Gastroesophageal sphincter (tissue), 4 donors: ENCODE measurements around a stretch of chr2.

GRCh38 chr2:231662646-231663328 is 45.5 kb upstream of the PTMA start:
- PRO-cap: no peak
- RAMPAGE, long total RNA, 4 experiments: no peak in any of the 4 experiments

DNA sequence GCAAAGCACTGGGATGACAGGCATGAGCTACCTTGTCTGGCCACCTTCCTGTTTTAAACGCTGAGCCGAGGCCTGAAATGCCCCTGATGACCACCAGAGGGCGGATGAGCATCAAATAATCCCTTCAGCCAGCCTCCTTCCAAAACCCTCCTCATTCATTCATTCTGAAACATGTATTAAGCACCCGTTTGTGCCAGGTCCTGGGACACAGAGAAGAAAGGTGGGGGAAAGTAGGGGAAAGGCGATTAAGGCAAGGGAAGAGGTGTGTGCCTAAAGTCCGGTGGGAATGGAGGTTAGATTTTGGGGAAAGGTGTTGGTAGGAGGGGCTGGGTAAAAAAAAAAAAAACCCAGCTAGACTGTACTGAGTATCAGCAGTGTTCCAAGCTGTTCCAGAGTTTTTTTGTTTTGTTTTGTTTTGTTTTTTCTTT is 30.6 kb upstream of the PTMA start:
- PRO-cap: no peak
- RAMPAGE, long total RNA, 4 experiments: no peak in any of the 4 experiments

GRCh38 chr2:231684805-231685165 is 23.5 kb upstream of the PTMA start:
- PRO-cap: no peak
- RAMPAGE, long total RNA, 4 experiments: no peak in any of the 4 experiments

GRCh38 chr2:231781974-231782321 is 866 bp upstream of the PDE6D start:
- PRO-cap: no peak
- RAMPAGE, long total RNA, 4 experiments: no peak in any of the 4 experiments

- PRO-cap: no peak
- RAMPAGE, long total RNA, 4 experiments: no peak in any of the 4 experiments
These were observed 9.9 kb downstream of the COPS7B start for GRCh38 chr2:231796075-231796572.

GRCh38 chr2:231905977-231906471 is 20.2 kb downstream of the NPPC start:
- PRO-cap: no peak
- RAMPAGE, long total RNA, 4 experiments: no peak in any of the 4 experiments

DNA sequence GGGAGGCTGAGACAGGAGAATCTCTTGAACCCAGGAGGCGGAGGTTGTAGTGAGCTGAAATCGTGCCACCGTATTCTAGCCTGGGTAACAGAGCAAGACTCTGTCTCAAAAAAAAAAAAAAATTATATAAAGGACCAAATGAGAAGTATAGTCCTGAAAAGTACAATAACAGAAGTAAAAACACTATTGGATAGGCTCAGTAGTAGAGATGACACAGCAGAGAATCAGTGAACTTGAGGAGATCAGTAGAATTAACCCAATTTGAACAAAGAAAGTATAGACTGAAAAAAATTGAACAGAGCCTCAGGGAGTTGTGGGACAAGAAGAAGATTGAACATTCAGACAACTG is 172.3 kb downstream of the DIS3L2 start:
- PRO-cap: no peak
- RAMPAGE, long total RNA, 4 experiments: no peak in any of the 4 experiments

GRCh38 chr2:232134459-232134968 is 173.0 kb downstream of the DIS3L2 start:
- PRO-cap: no peak
- RAMPAGE, long total RNA, 4 experiments: no peak in any of the 4 experiments

GRCh38 chr2:232350704-232351163 is 27.8 kb upstream of the ALPP start:
- PRO-cap: no peak
- RAMPAGE, long total RNA, 4 experiments: no peak in any of the 4 experiments

- PRO-cap: no peak
- RAMPAGE, long total RNA, 4 experiments: no peak in any of the 4 experiments
These were observed 4.7 kb downstream of the ECEL1 start for GRCh38 chr2:232482916-232483424.

GRCh38 chr2:232539878-232540110 is 302 bp downstream of the CHRNG start:
- PRO-cap: no peak
- RAMPAGE, long total RNA, 4 experiments: no peak in any of the 4 experiments

DNA sequence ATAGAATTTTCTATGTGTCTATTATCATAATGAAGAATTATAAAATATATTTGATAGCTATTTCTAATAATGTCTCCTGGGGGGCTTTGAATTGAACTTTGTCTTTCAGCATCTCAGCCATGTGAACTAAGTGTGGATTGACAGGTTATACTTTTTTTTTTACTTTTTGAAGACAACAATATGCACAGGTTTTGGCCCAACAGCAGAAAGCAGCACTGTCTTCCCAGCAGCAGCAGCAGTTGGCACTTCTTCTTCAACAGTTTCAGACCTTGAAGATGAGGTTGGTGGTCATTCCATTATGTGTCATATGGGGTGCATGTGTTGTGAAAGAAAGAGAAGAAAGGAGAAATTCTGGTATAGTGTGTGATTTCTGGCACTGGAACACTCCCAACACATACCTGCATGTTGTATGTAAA is 34.7 kb upstream of the KCNJ13 start:
- PRO-cap: no peak
- RAMPAGE, long total RNA, 4 experiments: no peak in any of the 4 experiments

DNA sequence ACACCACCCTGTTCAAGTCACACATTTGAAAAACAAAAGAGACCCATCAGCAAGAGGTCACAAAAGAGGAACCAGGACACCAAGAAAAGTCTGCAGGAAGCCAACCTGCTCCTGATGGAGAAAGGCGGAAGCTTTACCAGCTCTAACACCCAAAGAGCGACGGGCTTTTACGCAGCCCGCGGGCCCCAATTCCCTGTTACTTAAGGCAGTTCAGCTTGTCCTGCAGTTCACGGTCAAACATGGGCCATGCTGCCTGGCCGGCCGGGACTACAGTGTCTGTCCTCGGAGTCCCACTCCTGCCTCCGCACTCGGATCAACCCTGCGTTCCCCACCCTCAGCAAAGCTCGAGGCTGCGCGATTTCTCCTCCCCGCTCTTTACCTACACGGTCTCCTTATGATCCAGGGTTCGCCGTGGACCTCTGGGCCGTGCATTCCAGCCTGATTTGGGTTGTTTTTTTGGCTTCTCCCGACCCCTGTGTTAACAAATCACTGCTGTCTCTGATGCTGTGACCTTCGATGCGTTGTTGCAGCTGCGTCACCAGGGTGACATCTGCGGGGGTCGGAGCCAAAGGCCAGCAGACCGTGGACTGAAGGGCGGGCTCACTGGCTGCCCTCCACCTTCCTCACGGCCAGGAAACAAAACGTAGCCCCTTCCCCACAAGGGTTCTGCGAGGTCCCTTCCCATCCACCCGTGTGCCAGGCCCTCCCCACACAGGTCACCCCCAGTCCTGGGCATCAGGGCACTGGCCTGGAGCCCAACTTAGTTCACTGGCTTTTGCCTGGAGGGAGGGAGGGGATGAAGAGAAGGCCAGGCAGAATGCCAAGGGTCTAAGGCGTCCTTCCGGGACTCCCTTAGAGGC is 31.1 kb downstream of the SNORC start:
- PRO-cap: no peak
- RAMPAGE, long total RNA, 4 experiments: no peak in any of the 4 experiments

DNA sequence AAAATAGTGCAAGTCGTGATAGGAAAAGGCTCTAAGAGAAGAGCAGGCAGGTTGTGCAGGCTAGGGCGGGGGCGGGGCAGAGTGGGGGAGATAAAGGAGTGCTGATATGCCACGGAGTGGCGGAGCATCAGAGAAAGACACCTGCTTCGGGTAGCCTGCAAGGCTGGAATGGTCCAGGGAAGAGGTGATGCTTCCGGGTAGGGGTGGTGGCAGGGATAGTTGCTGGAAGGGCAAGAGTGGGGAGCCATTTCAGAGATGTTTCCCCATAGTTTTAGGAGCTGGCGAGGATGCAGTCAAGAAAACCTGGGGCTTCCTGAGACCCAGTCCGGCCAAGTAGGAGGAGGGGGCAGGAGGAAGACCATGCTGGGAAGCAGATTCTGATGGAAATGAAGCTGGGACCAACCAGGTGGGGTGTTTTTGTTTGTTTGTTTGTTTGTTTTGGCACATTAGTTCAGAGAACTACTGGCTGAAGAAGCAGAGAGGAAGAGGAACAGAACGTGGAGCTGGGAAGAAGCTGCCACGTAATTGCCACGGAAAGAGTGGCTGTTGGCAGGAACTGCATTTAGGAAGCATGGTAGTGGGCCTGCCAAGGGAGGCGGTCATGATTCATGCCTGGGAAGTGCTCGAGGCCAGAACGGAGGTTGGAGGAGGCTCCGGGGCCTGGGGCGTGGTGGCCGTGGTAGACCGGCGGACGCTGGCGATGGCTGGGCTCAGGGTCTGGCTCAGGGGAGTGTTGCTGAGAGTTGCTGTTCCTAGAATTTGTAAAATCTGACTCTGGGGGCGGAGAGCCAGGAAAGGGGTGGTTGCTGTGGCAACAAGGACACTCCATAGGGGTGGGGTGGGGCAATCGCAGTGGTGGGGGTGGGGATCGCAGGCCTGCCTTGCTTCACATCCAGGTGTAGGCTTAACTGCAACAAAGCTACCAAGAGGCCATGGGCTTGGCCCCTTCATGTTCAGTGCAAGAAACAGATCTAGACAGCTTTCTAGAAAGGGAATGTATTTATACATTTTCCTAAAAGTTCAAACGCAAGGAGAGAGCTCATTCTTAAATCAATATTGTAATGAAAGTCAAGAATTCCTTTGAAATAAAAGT is 8.6 kb upstream of the INPP5D start:
- PRO-cap: no peak
- RAMPAGE, long total RNA, 4 experiments: no peak in any of the 4 experiments

- PRO-cap: no peak
- RAMPAGE, long total RNA, 4 experiments: no peak in any of the 4 experiments
These were observed 22.5 kb downstream of the INPP5D start for GRCh38 chr2:233082618-233083114.

DNA sequence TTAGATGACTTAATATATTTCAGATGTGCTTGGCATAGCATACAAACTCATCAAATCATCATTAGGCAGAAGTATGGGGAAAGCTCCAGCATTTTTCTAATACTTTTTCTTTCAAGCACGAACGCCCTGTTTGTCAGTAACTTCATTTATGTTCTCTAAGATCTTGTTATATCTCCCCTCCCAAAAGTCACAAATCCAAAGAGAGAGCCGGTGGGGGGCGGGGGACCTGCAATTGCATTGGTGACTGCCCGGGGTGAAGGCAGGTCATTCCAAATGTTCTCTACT is 82.9 kb downstream of the INPP5D start:
- PRO-cap: no peak
- RAMPAGE, long total RNA, 4 experiments: no peak in any of the 4 experiments

DNA sequence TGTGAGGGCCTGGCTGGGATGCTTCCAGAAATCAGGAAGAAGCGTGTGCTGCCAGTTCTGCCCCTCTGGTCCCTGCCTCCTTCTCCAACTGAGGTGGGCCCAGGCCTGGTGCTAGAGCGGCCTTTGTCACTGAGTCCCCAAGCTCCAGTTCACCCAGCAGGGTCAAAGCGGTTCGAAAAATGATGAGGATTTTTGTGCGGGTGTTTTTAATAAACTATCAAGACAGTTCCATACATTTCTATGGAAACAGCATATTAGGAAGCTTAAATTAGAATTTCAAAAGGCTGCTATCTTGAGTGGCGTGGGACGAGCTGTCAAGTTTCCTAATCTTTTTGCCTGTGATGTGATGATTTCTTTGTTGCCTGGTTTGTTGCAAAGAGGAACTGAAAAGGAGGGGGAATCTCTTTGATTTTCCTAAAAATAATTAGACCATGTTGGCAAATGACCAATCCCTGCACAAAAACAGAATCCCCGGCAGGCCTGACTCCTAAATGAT is 66.2 kb upstream of the ATG16L1 start:
- PRO-cap: no peak
- RAMPAGE, long total RNA, 4 experiments: no peak in any of the 4 experiments

- PRO-cap: no peak
- RAMPAGE, long total RNA, 4 experiments: no peak in any of the 4 experiments
These were observed 20.3 kb downstream of the ATG16L1 start for GRCh38 chr2:233271696-233272313.

DNA sequence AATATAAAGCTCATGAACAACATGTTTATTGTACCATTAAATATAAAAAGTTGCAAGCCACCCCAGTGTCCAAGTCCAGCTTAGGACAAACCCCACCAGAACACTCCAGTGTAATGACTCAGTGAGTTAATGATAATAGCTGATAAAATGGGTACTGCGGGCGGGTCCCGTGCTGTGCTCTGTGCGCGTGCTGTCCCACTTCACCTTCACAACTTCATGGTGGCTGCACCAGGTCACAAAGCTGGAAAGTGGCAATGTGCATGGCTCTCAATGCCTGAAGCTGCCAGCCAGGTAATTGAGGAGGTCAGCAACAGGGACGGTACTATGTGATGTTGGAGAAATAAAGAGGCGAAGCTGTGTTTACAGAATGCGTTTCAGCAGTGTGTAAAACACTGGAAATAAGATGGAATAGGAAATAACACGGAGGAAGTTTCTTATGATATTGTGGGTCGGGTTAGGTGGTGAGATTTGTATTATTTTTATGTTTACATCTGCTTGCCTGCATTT is 18.6 kb downstream of the DGKD start:
- PRO-cap: no peak
- RAMPAGE, long total RNA, 4 experiments: no peak in any of the 4 experiments

- PRO-cap: bidirectional peak, plus-strand start at chr2:233419183, minus-strand start at chr2:233419015
- RAMPAGE, long total RNA, 4 experiments: no peak in any of the 4 experiments
These were observed 64.5 kb downstream of the DGKD start for GRCh38 chr2:233418487-233419550.